Type B pancreatic cell (in vitro differentiated cells): ENCODE measurements around a stretch of chr1.

GRCh38 chr1:15574636-15575251 lies 10.1 kb downstream of the AGMAT start:
- PRO-cap, result no peak

DNA sequence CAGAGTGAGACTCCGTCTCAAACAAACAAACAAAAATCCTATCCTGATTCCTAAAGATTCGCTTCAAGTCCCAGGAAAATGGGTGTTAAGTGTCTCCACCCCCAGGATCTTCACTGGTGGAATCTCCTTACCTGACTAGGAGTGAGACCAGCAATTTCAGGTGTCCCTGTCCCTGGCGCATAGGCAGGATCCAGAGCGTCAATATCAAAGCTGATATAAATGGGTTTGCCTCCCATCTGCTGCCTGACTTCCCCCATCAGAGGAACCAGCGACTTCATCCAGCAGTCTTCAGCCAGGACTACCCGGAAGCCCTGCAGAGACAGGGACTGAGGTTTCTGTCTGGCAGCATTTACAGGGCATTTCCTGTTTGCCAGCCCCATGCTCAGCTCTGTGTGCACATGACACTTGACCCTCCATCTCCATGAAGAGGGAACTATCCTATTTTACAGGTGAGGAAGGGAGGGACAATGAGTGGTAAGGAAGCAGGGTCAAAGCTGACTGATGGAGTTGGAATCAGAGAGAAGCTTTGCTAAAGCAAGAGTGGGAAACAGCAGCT lies 7.2 kb downstream of the AGMAT start:
- PRO-cap, result no peak

DNA sequence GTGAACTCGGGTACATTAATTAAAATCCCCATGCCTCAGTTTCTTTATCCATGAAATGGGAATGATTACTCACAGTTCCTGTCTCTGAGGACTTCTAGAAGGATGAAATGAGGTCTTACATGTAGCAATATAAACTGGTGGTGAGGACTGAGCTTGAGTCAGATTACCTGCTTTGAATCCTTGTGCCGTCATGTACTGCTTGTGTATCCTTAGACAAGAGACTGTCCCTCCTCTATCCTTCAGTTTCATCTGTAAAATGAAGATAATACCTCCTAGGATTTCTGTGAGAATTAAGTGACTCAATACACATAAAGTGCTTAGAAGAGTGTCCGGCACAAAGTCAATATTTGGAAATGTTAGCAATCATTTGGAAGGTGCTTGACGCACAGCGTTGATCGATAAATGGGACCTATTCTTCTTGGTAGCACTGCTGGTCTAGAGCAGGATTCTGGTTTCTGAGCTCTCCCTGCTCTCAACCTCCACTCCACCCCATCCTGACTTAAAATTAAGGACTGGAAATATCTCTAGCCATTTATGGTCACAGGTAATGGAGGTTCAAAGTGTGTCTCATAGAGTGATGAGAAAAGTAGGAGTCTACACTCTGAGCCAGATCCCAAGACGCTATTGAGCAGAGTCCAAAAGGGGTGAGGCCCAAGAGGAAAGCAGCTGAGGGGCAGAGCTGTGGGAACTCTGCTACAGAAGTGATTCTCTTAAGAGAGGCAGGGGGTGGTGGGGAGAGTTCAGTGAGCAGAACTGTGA lies 11.5 kb upstream of the DDI2 start:
- PRO-cap, result no peak

- PRO-cap, result bidirectional peak, plus-strand start at chr1:15619035, minus-strand start at chr1:15618838
Measured at GRCh38 chr1:15618678-15619343, 1.6 kb downstream of the DDI2 start.

GRCh38 chr1:15620155-15620738 lies 3.0 kb downstream of the DDI2 start:
- PRO-cap, result no peak

GRCh38 chr1:15667589-15668702 lies 8.4 kb downstream of the RSC1A1 start:
- PRO-cap, result no peak

DNA sequence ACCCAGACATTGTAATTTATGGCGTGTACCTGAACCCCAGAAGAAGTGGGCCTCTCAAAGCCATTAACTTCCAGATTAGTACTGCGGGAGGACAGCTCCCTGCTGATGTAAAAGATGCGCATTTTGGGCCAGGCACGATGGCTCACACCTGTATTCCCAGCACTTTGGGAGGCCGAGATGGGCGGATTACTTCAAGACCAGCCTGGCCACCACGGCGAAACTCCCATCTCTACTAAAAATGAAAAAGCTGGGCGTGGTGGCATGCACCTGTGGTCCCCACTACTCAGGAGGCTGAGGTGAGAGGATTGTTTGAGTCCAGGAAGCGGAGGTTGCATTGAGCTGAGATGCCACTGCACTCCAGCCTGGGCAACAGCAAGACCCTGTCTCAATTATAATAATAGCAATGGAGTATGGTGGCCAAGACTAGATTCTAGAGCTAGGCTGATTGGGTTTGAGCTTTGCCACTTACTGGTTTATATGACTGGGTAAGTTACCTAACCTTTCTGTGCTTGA lies 9.7 kb downstream of the RSC1A1 start:
- PRO-cap, result no peak

DNA sequence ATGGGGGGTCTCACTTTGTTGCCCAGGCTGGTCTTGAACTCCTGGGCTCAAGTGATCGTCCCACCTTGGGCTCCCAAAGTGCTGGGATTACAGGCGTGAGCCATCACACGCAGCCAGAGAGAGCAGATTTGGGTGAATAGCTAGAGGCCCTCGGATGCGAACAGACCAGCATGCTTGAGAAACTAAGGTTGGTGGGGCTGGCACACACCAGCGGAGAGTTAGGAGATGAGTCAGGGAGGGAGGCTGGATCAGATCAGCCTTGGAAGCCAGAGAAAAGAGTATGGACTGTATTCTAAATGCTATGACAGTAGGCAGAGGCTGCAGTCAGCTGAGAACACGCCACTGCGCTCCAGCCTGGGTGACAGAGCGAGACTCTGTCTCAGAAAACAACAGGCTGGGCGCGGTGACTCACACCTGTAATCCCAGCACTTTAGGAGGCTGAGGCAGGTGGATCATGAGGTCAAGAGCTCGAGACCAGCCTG lies 4.0 kb upstream of the PLEKHM2 start:
- PRO-cap, result no peak

- PRO-cap, result no peak
Measured at GRCh38 chr1:15720717-15721682, 15.1 kb upstream of the SLC25A34 start.

DNA sequence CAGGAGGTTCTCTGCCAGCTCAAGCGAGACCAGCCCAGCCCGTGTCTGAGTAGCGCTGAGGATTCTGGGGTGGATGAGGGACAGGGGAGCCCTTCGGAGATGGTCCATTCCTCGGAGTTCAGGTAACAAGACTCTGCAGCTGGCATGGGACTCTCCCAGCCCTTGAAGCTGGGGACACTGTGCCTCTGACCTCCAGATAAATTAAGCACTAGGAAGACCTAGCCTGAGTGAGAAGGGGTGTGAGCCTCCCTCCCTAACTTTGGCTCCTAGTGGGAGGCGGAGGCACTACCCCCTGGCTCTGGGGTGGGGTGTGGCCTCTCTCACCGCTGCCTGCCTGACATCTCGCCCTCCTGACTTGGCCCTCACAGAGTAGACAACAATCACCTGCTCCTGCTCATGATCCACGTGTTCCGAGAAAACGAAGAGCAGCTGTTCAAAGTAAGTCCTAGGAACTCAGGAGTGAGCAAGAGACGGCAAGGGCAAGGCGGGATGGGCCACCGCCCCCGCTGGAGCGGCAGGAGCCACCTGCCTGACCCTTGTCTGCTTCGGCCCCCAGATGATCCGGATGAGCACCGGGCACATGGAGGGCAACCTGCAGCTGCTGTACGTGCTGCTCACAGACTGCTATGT lies 8.2 kb upstream of the SLC25A34 start:
- PRO-cap, result no peak

DNA sequence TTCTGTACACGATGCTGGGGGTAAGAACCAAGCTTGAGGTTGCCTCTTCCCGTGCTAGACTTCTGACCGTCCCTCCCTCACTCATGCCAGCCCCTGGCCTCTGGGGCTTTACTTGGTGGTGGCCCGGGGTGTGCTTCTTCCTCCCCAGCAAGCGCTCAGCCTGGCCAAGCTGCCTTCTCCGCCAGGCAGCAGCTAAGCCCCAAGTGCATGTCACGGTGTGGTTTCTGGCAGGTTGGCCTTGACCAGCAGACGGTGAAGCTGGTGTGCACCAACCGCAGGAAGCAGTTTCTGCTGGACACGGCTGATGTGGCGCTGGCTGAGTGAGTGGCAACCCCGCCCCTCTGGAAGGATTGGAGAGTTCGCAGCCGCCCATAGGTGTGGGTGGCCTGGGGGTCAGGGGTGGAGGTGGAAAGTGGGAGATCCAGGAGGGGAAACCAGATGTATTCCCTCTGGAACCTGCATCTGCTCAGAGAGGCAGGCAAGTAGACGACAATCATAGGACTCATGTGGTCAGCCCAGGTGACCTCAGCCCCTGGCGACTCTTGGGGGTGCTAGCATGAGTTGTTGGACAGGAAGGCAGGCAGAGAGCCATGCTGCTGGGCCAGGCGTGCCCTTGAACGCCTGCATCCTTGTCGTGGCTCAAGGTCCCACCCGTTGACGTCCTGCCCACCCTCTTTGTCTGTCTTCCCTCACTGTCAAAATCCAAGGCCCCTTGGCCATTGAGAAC lies 7.0 kb upstream of the SLC25A34 start:
- PRO-cap, result no peak

- PRO-cap, result no peak
Measured at GRCh38 chr1:15734470-15734820, 1.6 kb upstream of the SLC25A34 start.

GRCh38 chr1:15747316-15747539 lies 4.9 kb downstream of the TMEM82 start:
- PRO-cap, result no peak

DNA sequence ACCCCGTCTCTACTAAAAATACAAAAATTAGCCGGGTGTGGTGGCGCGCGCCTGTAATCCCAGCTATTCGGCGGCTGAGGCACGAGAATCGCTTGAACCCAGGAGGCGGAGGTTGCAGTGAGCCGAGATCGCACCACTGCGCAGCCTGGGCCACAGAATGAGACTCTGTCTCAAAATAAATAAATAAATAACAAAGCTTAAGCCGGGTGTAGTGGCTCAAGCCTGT lies 1.4 kb downstream of the FBLIM1 start:
- PRO-cap, result bidirectional peak, plus-strand start outside the sequence, minus-strand start at position 159 of the sequence

- PRO-cap, result no peak
Measured at GRCh38 chr1:15913789-15914604, 61.9 kb downstream of the ZBTB17 start.

DNA sequence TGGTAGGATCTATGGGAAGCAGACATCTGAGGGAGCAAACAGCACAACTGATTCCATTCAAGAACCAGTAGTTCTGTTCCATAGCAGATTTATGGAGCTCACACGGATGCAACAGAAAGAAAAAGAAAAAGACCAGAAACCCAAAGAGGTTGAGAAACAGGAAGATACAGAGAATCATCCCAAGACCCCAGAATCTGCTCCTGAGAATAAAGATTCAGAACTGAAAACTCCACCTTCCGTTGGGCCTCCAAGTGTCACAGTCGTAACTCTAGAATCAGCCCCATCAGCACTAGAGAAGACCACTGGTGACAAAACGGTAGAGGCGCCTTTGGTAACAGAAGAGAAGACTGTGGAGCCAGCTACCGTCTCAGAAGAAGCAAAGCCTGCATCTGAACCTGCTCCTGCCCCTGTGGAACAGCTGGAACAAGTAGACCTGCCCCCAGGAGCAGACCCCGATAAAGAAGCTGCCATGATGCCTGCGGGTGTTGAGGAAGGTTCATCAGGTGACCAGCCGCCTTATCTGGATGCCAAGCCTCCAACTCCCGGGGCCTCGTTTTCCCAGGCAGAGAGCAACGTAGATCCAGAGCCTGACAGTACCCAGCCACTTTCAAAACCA lies 44.9 kb downstream of the ZBTB17 start:
- PRO-cap, result no peak

GRCh38 chr1:15948618-15948811 lies 27.4 kb downstream of the ZBTB17 start:
- PRO-cap, result no peak

DNA sequence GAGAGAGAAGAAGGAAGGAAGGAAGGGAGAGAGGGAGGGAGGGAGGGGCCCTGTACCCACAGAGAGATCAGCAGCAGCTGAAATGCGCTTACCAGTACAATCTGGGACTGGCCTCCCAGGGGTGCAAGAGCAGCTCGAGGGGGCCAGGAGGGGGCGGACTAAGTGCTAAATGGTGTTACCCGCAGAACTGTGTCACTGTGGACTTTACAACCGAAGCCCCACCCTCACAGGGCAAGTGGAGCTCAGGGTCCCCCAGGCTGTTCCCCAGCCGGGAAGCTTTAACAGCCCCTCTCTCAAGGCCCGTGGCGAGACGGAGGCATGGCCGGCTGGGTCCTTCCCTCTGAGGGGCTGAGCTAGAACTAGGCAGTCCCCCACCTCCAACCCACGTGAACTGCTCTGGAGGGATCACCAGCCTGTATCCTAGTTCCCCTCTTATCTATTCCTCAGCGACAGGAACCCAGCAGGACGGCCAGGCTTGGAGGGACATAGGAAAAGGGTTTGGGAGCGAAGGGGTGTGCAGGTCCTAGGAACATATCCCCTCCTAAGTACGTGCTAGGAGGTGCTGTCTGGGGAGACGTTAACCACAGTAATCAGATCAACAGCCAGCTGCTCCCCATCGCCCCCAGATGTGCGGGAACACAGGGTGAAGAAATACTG lies 24.5 kb downstream of the ZBTB17 start:
- PRO-cap, result no peak

GRCh38 chr1:16112035-16112470 lies 38.6 kb upstream of the FAM131C start:
- PRO-cap, result no peak

DNA sequence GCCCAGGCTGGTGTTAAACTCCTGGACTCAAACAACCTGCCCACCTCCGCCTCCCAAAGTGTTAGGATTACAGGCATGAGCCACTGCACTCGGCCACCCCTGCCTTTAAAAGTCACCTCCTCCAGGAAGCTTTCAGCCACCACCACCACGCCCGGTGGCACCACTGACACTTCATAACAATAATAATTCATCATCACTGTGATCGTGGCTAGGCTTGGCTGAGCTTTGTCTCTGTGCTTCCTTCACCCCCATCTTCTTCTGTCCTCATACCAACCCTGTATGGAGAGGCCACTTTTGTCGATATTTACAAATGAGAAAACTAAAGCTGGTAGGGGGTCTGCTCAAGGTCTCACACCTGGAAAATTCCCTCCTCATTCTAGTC lies 12.8 kb upstream of the EPHA2 start:
- PRO-cap, result no peak